Thyroid gland (tissue), 7 donors: ENCODE measurements around the gene PACC1.

GRCh38 chr1:212247973-212248331, 37.3 kb upstream of the PPP2R5A start:
- PRO-cap, 2 experiments = no peak in any of the 2 experiments
- RAMPAGE, long total RNA, 5 experiments = no peak in any of the 5 experiments

DNA sequence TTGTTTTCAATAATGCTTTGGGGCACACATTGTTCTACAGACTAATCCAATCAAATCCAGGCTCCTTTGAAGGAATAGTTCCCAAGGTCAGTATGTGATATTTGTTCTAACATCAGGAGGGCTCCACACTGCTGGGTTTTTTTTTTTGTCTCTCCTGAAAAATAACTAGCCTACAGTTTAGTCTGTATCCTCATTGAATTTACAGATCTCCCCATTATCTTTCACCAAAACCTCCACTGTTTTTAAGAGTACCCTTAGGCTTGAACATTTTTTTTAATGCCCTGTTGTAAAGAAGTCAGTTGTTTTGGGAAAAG, 24.9 kb downstream of the PPP2R5A start:
- PRO-cap, 2 experiments = peak in 1 of 2 experiments; most common plus-strand start position 104 of the sequence (in 1)
- RAMPAGE, long total RNA, 5 experiments = no peak in any of the 5 experiments

DNA sequence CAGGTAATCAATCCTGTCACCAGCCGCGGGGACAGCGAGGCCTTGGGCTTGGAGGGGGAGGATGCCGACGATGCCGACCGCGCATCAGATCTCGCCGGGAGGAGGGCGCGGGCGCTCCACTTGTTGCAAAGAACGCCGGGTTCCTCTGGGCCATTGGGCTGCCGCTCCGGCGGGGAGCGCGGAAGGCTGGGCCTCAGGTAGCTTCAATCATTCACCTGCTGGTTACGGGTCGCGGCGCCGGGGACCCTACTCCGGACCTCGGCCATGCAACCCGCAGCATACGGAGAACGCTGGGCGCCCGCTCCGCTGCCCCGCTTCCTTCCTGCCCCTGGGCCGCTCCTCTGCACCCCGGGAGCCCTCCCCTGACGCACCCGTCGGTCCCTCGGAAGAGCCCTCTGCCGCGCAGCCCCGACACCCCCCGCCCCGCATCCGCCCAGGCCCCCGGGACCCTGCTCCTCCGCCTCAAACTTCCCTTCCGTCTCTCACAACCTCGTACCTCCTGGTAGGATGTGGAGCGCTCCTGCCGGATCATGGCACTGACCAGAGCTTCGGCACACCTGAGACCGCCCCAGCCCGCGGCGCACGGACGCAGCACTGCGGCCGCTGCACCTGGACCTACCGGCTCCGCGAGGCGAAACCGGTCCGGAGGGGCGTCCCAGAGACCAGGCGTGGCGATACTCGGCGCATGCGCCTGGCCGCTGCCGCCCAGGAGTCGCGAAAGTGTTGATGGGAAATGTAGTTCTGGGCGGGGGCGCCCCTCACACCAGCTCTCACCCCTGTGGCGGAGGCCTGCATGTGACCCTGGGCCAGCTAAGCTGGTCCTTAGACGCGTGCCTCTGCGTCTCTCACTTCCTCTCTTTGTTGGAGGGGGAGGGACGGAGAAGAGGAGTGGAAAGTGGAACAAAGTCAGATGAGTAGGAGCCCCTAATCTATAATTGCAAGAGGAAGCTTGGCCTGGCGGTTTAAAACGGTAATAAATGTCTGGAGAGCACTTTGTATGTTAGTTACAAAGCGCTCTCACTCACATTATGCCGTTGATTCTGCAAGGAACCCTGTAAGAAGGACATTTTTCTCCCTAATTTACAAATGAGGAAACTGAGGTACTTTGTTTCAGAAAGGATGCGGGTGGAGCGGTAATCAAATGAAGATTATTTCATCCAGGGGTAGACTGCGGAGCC, at the start of gene PACC1:
TSS of gene PACC1 (minus strand) at position 661 of the 1,178 bp plus-strand sequence.
- PRO-cap, 2 experiments = peak in 2 of 2 experiments; most common plus-strand start position 848 of the sequence (in 1); most common minus-strand start position 538 of the sequence (in 1)
- RAMPAGE, long total RNA, 5 experiments = start-site peak on the minus strand in 3 of 5 experiments, centred at positions 639 to 667 of the sequence, 31 to 52 reads per replicate

DNA sequence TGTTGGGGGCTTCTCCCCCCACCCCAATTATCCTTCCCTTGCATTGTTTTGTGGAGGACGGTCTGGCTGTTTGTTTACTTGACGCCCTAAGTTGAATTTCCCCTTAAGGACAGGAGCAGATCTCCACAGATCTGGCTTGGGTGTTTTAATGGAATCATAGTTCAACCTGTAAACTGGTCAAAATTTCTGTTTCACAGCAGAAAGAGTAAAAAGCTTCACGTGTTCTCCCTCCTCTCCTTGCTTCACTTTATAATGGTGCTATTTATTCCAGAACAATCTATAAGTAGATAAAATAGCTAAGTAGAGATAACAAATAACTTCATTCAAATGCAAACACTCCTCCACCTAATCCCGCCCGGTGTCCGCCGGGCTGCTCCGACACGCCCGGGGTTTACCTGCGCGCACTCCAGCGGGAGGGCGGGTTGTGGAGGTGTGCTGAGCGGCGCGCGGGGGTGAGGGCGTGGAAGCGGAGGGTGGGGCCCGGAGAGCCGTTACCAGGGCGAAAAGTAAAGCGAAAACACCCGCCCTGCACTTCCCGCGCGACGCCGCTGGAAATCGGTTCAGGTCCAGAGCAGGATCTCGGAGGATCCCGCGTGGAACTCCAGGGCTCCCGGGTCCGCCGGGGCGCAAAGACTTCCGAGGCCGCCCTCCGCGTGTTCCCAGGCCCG, 2.0 kb upstream of the ATF3 start:
- PRO-cap, 2 experiments = peak in 2 of 2 experiments; most common plus-strand start position 531 of the sequence (in 2); most common minus-strand start position 397 of the sequence (in 2)
- RAMPAGE, long total RNA, 5 experiments = start-site peak on the plus strand in 1 of 5 experiments, centred at position 530 of the sequence, 10 reads per replicate

DNA sequence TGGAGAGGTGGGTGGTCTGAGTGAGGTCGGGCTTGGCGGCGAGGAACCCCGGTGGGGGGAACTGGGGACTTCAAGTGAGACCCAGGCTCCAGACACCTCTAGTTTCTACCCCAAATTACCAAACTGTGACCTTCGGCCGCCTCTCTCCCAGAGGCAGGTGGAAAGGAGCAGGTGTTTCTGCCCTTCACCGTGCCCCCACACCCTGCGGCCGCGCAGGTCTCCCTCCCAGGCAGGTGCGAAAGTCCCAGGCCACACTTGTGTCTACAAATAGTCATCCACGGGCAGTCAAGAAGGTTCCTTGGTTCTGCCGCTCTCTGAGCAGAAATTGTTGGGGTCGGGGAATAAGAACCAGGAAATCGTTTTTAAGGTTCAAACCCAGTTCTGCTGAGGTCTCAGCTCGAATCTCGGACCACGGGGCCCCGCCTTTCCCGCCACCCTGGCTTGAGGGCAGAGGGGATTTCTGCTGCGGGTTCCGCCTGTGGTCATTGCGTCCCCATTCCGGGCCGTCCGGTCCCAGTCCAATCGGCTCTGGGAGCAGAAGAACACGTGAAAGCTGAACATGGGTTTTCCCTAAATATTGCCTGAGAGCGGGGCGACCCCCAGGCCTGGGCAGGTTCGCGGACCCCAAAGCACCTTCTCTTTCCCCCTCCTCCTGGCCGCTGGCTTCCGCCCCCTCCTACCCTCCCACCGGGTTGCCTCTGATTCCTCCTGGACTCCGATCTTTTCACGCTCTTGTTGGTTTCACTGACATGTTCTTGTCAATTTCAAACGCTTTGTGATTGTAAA, 1.2 kb upstream of the ATF3 start:
- PRO-cap, 2 experiments = peak in 2 of 2 experiments; most common plus-strand start position 516 of the sequence (in 2); most common minus-strand start position 530 of the sequence (in 2)
- RAMPAGE, long total RNA, 5 experiments = no peak in any of the 5 experiments

GRCh38 chr1:212607912-212608621, 494 bp upstream of the ATF3 start:
- PRO-cap, 2 experiments = peak in 2 of 2 experiments; most common plus-strand start chr1:212608504 (in 1); most common minus-strand start chr1:212608297 (in 2)
- RAMPAGE, long total RNA, 5 experiments = start-site peak on the minus strand in 4 of 5 experiments, at chr1:212608168-212608302 at its widest, 6 to 46 reads per replicate

GRCh38 chr1:212613462-212614112, 5.0 kb downstream of the ATF3 start:
- PRO-cap, 2 experiments = peak in 1 of 2 experiments; most common plus-strand start chr1:212613674 (in 1); most common minus-strand start chr1:212613658 (in 1)
- RAMPAGE, long total RNA, 5 experiments = no peak in any of the 5 experiments

GRCh38 chr1:212914646-212915182, 35.6 kb upstream of the VASH2 start:
- PRO-cap, 2 experiments = no peak in any of the 2 experiments
- RAMPAGE, long total RNA, 5 experiments = no peak in any of the 5 experiments

DNA sequence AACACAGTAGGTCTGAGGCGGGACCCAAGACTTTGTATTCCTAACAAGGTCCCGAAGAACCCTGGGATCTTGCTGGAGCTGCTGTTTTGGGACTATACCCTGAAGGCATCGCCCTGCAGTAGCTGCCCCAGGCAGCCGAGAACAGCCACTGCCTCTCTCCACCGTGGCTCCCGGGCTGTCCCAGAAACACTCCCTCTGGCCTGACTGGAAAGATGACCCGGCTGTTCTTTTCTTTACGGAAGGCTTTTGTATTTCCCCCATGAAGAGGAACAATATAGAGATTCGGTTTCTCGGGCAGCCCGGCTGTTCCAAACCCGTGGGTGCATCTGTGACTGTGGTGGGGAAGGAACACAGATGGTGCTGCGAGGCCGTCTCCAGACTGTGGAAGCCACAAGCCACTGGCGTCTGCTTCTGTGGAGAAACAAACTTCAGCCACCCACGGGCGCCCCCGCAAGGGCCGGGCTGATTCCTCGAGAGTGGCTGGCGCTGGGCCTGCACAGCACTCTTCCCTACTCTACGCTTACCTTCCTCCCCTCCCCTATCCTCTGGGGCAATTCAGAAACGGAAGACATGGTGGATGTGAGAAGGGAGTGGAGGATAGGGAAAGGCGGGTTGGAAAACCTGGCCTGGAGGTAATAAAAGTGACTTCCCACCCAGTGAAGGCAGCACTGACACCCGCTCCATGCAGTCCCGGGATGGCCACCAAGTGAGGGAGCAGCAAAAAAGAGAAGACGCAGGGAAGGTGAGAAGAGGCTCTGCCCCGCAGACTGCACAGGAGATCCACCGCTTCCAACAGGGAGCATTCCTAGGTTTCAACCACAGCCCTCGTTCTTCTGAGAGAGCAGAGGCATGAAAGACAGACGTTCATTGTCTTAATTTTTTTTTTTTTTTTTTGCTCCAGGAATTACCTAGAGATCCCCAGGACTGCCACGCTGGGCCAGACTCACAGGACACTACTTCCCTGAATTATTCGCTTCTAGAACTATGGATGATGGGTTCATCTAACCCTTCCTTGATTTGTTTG, 33.6 kb upstream of the VASH2 start:
- PRO-cap, 2 experiments = no peak in any of the 2 experiments
- RAMPAGE, long total RNA, 5 experiments = no peak in any of the 5 experiments

DNA sequence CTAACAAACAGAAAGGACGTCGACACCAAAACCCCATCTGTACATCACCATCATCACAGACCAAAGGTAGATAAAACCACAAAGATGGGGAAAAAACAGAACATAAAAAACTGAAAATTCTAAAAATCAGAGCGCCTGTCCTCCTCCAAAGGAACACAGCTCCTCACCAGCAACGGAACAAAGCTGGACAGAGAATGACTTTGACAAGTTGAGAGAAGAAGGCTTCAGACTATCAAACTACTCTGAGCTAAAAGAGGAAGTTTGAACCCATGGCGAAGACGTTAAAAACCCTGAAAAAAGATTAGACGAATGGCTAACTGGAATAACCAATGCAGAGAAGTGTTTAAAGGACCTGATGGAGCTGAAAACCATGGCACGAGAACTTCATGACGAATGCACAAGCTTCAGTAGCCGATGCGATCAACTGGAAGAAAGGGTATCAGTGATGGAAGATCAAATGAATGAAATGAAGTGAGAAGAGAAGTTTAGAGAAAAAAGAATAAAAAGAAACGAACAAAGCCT, 163.9 kb downstream of the RPS6KC1 start:
- PRO-cap, 2 experiments = no peak in any of the 2 experiments
- RAMPAGE, long total RNA, 5 experiments = no peak in any of the 5 experiments

DNA sequence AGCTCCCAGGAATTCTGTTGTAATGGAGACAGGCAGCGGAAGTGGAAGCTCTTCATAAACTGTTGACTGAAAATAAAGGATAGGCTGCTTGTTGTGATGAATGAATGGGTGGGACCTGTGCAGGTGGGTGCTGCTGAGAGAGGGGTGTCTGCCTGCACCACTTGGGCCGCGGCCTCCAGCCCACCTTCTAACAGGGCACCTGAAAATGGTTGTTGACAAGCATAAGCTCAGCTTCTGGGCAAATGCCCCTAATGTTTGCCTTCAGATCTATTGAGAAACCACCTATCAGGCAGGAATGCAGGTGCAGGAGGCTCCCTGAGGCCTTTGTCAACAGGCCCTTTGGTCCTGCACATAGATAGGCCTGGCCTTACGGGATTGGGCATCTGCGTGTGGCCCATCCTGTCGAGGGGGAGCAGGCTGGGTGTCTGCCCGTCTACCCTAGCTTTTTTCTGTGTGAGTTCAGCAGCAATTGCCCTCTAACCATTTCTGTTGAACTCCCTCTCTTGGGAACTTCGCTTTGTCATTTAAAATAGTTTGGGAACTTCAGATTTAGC, 321.1 kb downstream of the RPS6KC1 start:
- PRO-cap, 2 experiments = no peak in any of the 2 experiments
- RAMPAGE, long total RNA, 5 experiments = no peak in any of the 5 experiments

DNA sequence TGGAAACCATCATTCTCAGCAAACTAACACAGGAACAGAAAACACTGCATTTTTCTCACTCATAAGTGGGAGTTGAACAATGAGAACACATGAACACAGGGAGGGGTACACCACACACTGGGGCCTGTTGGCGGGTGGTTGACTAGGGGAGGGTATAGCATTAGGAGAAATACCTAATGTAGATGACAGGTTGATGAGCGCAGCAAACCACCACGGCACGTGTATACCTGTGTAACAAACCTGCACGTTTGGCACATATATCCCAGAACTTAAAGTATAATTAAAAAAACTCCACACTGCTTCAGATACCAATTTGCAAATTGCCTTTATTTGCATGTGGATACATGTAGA, 411.6 kb downstream of the RPS6KC1 start:
- PRO-cap, 2 experiments = peak in 2 of 2 experiments; most common plus-strand start position 126 of the sequence (in 2)
- RAMPAGE, long total RNA, 5 experiments = no peak in any of the 5 experiments

GRCh38 chr1:213658633-213658989, 329.2 kb upstream of the PROX1 start:
- PRO-cap, 2 experiments = no peak in any of the 2 experiments
- RAMPAGE, long total RNA, 5 experiments = no peak in any of the 5 experiments

DNA sequence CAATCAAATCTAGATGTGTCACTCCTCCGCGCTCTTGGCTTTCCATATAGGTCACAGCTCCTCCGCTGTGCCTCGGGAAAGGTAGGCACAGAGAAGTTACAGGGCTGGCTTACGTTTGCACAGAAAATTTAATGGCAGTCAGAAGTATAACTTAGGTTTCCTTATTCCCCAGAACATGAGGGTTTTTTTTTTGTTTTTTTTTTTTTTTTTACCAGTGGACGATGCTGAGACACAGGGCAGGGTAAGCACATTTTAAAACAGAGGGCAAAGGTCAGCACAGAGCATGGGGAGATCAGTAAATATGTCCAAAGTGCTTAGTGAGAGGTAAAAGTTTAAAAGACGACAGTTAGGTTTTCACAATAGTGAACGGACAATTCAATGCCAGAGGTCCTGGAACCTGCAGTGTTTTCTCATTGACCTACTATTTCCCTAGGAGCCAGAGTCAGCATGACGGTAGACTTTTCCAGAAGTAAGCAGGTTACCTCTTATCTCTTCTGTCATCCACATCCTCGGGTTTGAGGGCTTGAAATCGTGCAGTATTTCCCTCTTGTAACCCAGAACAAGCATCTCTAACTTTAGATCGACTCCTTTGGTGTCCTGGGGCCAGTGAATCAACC, 258.9 kb upstream of the PROX1 start:
- PRO-cap, 2 experiments = no peak in any of the 2 experiments
- RAMPAGE, long total RNA, 5 experiments = no peak in any of the 5 experiments

DNA sequence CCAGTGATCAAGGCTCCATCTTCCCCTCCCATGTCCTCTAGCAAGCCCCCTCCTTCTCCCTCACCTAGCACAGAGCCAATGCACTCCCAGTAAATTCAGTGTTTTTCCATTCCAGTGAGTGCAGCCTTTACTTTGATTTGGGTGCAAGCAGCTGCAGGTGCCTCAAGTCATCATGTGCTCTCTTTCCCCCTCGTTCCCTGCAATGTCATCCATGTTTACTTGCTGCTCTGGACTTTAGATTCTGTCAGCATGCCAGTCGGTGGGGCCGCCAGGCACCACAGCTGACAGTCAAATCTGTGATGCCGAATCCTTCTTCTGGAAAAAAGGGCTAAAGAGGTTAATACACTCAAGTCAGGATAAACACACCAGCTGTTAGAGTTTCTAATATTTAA, 228.0 kb upstream of the PROX1 start:
- PRO-cap, 2 experiments = no peak in any of the 2 experiments
- RAMPAGE, long total RNA, 5 experiments = no peak in any of the 5 experiments

DNA sequence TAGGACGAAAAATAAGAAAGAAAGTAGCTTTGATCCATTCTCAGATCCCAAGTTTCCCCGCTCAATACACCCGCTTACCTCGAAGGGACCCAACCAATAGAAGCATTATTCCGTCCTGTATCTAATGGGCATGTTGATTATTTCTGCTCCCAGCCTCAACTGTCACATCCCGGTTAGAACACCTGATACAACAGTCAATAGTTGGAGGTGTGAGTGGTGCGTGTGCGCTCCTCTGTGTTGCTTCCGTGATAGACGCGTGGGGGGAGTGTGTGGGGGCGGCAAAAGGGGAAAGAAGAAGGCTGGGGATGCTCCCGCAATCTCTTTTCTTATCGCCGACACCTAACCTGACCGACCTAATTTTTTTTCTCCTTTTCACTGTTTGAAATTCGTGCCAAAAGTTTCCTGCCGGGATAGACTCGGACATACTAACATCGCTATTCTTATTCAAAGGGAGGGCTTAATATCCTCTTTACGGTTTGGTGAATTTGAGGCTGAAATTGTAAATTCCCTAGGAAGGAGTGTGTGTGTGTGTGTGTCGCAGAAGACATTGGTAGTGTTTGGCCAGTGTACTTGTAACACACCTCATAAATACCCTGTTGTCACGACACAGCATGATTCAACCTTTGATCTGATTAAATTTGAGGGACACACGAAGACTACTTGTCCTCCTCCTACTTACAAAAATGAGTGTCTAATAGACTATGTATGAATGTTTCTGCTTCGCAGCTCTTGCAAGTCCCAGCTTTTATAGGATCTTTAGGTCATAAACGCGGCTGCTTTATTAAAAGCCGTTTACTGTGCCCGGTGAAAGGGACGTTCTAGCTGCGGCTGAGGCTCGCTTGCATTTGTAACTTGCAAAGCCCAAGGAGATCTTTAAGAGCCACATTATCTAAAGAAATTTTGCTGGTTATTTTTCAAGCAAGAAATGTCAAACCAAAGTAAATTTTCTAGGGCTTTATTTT, 1.5 kb upstream of the PROX1 start:
- PRO-cap, 2 experiments = peak in 1 of 2 experiments; most common plus-strand start position 200 of the sequence (in 1); most common minus-strand start position 161 of the sequence (in 1)
- RAMPAGE, long total RNA, 5 experiments = start-site peak on the minus strand in 1 of 5 experiments, centred at position 206 of the sequence, 19 reads per replicate

DNA sequence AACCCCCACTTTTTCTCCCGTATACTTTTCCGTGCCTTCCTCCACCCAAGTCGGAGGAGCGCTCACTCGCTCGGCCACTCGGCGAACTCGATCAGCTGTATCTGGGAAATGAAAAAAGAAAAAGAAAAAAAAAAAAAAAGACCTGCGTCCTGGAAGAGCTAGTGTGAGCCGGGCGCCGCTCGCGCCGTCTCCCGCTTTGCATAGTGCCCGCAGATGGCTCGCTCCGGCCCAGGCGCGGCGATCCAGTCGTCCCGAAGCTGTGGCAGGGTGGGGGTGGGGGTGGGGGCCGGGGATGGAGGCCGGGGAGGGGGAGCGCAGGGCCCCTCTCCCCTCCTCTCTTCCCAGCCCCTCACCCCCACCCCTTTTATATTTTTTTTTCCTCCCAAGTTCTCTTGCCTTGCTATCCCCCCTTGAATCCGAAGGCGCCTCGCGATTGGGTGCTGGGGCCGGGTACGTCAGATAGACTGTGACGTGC, 298 bp upstream of the PROX1 start:
- PRO-cap, 2 experiments = peak in 2 of 2 experiments; most common plus-strand start position 147 of the sequence (in 1); most common minus-strand start position 89 of the sequence (in 2)
- RAMPAGE, long total RNA, 5 experiments = start-site peak on the minus strand in 1 of 5 experiments, centred at position 273 of the sequence, 6 reads per replicate

GRCh38 chr1:214026821-214027412, 39.1 kb downstream of the PROX1 start:
- PRO-cap, 2 experiments = no peak in any of the 2 experiments
- RAMPAGE, long total RNA, 5 experiments = no peak in any of the 5 experiments

DNA sequence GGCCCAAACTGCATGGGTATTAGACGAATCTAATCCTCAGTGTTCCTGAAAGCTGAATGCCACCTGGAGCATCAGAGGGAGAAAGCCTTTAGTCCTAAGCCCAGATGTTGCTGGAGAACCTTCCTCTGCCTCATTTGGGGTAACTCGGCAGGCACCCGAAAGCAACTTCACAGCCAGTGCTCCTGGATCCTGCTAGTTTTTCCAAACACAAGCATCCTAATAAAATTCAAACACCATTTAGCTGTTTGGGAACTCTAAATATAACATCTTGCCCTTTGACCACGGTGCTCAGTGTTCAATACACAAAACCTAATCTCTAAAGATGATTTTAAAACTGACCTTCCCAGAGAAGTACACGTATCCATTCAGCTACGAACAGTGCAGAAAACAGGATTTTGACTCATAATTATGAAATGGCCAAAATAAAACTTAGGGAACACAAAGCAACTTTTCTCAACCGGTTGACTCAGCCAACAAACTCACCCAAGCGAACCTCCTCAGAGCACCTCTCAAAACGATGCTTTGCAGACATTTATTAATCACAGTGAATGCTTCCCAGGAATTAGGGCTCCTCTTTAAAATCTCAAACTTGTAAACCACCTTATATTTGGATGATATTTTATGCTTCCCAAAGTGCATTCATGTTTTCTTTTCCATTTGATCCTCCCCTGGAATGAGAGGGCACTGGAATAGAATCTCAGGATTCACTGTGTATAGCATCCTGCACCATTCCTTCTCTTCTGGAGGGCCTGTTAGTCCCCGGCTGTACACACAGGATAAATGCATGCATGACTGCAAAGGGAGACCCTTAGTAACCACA, 40.5 kb downstream of the PROX1 start:
- PRO-cap, 2 experiments = no peak in any of the 2 experiments
- RAMPAGE, long total RNA, 5 experiments = no peak in any of the 5 experiments

GRCh38 chr1:214044593-214045281, 57.0 kb downstream of the PROX1 start:
- PRO-cap, 2 experiments = no peak in any of the 2 experiments
- RAMPAGE, long total RNA, 5 experiments = no peak in any of the 5 experiments